ENCODE measurements around the genes GLTP, C12orf76, IFT81 and ANAPC7.

GRCh38 chr12:109359076-109359791 lies 11.5 kb downstream of the MYO1H start:
- PRO-cap = no peak

- PRO-cap = no peak
These were observed 39.2 kb downstream of the UBE3B start for GRCh38 chr12:109516610-109517025.

GRCh38 chr12:109567355-109567772 lies 5.9 kb downstream of the MMAB start:
- PRO-cap = no peak

GRCh38 chr12:109597423-109598340 lies 24.1 kb downstream of the MVK start:
- PRO-cap = no peak

DNA sequence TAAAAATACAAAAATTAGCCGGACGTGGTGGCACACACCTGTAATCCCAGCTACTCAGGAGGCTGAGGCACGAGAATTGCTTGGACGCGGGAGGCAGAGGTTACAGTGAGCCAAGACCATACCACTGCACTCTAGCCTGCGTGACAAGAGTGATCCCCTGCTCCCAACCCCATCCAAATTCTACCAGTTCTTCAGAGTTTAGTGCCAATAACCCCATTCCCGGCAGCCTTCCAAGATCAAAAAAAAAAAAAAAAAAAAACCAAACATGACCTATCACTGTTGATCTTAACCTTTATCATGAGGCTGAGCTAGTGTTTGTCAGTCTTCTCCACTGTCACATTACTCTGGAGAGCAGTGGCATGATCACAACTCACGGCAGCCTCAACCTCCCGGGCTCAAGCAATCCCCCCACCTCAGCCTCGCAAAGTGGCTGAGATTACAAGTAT lies 31.7 kb upstream of the FAM222A start:
- PRO-cap = no peak

GRCh38 chr12:109719319-109719839 lies 5.8 kb downstream of the FAM222A start:
- PRO-cap = no peak

DNA sequence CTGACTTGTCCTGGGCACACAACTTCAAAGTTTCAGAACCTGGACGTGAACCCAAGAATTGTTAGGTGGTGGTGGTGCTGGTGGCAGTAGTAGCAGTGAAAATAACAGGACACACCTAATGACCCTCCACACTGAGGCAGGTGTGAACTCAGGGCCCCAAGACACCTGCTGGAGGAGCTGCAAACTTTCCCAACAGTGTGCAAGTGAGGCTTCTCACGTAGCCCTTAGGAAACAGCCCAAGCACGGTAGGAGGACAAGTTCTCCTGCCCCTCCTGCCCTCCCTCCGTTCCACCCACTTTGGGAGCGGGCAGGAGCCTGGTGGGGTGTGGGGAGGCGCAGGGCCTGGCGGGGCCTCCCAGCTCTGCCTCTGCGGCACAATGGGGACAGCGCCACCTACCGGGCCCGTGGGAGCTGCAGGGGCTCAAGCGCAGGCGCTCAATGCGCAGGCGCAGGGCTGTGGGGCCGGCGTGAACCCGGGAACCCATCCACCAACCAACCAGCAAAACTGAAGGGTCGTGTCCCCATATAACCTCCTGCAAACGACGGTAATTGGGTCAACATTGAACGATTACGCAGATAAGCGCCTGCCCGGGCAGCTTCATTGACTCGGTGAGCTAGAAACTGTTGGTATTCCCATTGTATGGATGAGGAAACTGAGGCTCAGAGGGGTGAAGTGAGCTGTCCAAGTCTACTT lies 12.0 kb upstream of the TRPV4 start:
- PRO-cap = no peak

- PRO-cap = bidirectional peak, plus-strand start at chr12:109880675, minus-strand start at chr12:109880449
These were observed at the start of gene GLTP for GRCh38 chr12:109879787-109880929. GLTP (minus strand) TSS chr12:109880541.

GRCh38 chr12:109968022-109968380 lies 28.2 kb downstream of the GIT2 start:
- PRO-cap = no peak

GRCh38 chr12:110048276-110048887 lies at the start of gene C12orf76:
C12orf76 (minus strand) TSS chr12:110048522.
- PRO-cap = bidirectional peak, plus-strand start at chr12:110048711, minus-strand start at chr12:110048549

- PRO-cap = bidirectional peak, plus-strand start at chr12:110124414, minus-strand start at chr12:110124125; unidirectional peak, plus-strand start at chr12:110124664; unidirectional peak, plus-strand start at chr12:110124750; bidirectional peak, plus-strand start at chr12:110124887, minus-strand start at chr12:110124853
These were observed at the start of gene IFT81 for GRCh38 chr12:110123875-110125062. IFT81 (plus strand) TSS chr12:110124357.

GRCh38 chr12:110269811-110270258 lies 11.2 kb upstream of the ATP2A2 start:
- PRO-cap = no peak

DNA sequence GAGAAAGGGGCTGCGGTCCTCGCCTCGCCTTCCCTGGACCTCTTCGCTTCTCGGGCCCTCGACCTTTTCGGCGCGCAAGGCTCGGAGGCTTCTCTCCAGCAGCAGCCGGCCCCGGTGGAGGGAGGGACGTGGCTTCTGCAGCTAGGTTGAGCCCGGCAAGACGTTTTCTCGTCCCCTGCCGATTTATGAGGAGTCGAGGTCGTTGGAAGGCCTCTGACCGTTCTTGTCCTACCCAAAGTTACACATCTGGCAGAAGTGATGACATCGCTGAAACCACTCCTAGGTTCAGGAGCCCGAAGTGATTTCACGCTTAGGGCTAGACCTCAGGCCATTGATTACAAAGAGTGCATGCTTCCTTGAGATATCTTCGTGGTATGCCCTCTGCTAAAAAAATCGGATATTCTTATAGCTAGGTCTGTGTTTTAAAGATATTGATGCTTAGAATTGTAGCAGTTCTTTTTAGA lies 1.0 kb downstream of the ATP2A2 start:
- PRO-cap = bidirectional peak, plus-strand start at position 107 of the sequence, minus-strand start at position 68 of the sequence

- PRO-cap = no peak
These were observed 46.6 kb downstream of the ATP2A2 start for GRCh38 chr12:110327445-110328165.

DNA sequence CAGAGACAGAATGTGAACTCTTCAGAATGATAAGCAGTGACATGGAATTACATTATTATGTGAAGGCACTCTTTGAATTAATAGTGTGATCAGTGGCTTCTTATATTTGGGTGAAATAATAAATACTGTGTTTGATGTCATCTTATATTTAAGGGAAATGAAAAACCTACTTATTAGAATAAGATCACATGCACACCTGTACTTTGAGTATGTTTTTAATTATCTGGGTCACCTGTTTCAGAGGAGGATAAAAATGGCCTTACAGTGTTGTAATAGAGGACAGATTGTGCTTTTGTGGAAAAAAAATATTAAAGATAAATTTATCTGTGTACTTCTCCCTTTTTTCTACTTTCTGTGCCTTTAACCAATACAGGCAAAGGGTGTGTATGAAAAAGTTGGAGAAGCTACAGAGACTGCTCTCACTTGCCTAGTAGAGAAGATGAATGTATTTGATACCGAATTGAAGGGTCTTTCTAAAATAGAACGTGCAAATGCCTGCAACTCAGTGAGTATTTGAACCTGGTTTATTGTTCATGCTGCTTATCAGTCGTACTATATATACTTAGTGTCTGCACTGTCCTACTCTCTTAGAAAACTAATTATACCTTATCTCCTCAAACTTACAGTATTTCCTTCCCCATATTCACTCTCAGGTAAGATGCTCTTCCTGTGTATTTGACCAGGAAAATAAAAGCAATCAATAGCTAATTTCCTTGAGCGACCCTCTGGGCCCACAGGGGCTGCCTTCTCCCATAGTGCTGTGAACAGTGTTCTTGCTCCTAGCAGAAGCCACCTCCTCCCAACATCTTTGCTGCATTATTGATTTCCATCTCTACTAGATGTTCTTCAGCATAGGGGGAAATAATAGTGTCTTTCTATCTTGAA lies 52.8 kb downstream of the ATP2A2 start:
- PRO-cap = no peak

DNA sequence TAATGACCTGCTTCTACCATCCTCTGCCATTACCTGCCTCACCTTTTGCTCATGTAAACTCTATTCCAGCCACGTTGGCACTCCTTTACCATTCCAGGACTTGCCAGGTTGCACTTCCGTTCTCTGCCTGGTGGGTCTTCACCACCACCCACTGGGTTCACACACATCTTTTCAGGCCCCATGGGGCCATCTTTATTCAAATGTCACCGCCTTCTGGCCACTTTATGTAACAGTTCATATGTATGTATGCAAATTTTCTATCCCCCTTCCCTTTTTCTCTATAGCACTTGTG lies 57.7 kb downstream of the ATP2A2 start:
- PRO-cap = no peak

GRCh38 chr12:110342099-110342865 lies 61.2 kb downstream of the ANAPC7 start:
- PRO-cap = no peak

- PRO-cap = unidirectional peak, minus-strand start at chr12:110403708; unidirectional peak, plus-strand start at chr12:110404110
These were observed at the start of gene ANAPC7 for GRCh38 chr12:110403087-110404390. ANAPC7 (minus strand) TSS chr12:110403708.

- PRO-cap = no peak
These were observed 12.3 kb downstream of the PPTC7 start for GRCh38 chr12:110570899-110571226.

DNA sequence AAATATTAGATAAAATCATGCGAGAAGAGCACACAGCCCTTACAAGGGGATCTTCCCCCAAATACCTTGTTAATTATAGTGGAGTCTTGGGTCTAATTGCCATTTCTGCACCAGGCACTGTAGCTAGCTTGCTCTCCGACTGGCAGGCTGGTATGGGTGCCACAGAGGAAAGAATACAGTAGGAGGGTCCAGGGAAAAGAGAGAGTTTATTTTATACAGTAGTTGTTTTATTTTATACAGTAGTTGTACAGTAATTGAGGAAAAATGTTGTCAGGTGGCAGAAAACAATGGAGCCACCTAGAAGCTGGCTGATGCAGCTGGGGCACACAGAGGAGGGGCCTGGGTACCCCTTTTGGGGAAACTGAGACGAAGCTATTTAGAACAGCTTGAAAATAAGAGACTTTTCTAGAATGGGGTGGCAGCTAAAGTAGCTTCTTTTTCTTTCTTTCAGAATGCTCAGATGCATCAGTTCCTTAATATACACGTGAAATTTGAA lies 34.7 kb downstream of the TCTN1 start:
- PRO-cap = no peak